Panc1 (cell line): ENCODE results near the gene OLFM1.

DNA sequence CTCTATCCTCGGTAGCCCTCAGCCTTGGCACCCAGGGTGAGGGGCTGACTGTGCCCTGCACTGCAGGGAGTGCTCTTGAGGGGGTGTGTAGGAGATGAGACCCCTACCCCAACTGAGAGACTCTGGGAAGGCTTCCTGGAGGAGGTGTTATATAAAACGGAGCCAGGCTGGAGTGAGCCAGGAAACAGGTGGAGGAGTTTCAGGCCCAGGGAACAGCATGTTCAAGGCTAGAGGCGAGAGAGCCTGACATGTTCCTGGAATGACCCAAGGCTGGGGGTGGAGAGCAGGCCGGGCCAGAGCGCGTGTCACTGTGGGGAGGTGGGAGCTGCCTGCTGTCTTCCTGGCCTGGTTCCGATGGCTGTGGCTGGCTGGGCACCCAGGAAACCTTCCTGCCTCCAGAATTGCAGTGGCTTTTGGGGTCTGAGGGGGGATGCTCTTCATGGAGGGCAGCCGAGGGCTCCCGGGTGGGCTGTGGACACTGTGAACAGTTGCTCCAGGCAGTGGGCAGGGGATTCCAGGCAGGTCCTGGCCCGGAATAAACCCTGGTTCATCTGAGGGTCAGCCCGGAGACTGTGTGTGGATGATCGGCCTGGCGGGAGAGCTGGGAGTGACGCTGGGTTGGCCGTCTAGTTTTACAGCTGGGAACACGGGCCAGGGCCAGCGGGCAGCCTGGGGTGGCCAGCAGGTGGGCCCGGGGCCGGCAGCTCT lies 48.9 kb downstream of the RXRA start:
- RRBS, 2 experiments = 3 to 13% methylated on average over 2 to 5 of the region's 19 CpGs

GRCh38 chr9:134405403-134405888 lies 79.2 kb downstream of the RXRA start:
- RRBS, 2 experiments = 51 to 65% methylated on average over 2 of the region's 13 CpGs

GRCh38 chr9:134412821-134413328 lies 86.6 kb downstream of the RXRA start:
- RRBS, 2 experiments = no CpG with 5 or more reads among the region's 10 CpGs

- RRBS, 2 experiments = 94% methylated on average over 2 of the region's 27 CpGs
Measured at GRCh38 chr9:134437606-134438251, 111.5 kb downstream of the RXRA start.

- RRBS, 2 experiments = no CpG with 5 or more reads among the region's 18 CpGs
Measured at GRCh38 chr9:134537938-134538451, 103.6 kb upstream of the COL5A1 start.

- RRBS, 2 experiments = 43 to 45% methylated on average over 3 of the region's 20 CpGs
Measured at GRCh38 chr9:134546319-134546955, 95.2 kb upstream of the COL5A1 start.

DNA sequence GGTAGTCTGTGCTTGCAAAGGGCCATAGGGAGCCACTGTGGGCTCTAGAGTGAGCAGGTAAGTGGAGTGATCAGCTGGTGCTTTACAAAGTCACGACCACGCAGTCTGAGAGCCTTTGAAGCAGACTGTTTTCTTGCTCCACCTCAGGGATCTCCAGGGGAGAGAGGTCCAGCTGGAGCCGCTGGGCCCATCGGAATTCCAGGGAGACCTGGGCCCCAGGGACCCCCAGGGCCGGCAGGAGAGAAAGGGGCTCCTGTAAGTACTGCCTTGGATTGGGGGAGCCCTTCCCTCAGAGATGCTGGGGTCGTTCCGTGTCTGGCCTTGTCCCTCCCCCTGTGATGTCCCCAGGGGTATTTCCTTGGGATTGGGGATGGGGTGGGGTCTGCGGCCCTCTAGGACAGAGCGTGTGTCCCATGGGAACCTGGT lies 74.6 kb upstream of the FCN2 start:
- RRBS, 2 experiments = no CpG with 5 or more reads among the region's 9 CpGs

- RRBS, 2 experiments = no CpG with 5 or more reads among the region's 14 CpGs
Measured at GRCh38 chr9:134825554-134826008, 55.0 kb upstream of the FCN2 start.

- RRBS, 2 experiments = 5 to 8% methylated on average over 28 of the region's 71 CpGs
Measured at GRCh38 chr9:135087372-135087877, at the start of gene OLFM1. Gene OLFM1 (plus strand): TSS chr9:135087668.

- RRBS, 2 experiments = 63 to 88% methylated on average over 2 of the region's 25 CpGs
Measured at GRCh38 chr9:135147210-135147886, 59.9 kb downstream of the OLFM1 start.

DNA sequence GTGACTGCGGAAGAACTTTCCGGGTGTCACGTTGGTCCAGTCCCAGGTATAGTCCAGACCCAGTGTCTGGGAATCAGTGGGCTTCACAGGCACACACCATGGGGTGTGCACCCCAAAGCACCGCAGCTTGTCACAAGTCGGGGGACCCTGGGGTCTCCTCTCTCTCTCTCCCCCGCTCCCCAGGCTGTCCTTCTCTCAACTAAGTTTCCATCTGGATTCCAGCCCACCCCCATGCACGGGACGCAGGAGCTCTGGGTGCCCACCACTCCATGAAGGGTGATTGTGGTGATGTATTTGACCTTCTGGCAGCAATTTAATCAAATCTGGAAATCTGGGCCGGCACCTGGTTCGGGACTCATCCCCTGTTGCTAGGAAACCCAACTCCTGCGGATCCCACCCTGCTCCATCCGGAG lies 106.0 kb upstream of the PPP1R26 start:
- RRBS, 2 experiments = 4 to 11% methylated on average over 4 of the region's 12 CpGs

DNA sequence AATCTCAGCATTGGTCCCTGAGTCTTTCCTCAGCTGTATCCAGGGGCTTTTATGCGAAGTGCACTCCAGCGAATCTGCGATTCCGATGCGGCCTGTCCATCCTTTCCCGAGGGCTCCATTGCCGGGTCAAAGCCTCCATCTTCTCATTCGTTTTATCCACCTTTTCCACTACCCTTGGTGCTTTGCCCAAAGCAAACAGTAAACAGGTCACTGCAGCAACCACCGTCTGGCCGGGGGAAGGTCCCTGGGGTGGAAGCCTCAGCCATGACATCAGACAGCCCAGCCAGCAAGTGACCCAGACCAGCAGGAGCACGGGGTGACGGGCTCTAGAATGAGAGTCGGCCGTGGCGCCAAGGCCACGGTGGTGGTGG lies 14.5 kb upstream of the PPP1R26 start:
- RRBS, 2 experiments = 58 to 72% methylated on average over 2 to 4 of the region's 16 CpGs

- RRBS, 2 experiments = no CpG with 5 or more reads among the region's 19 CpGs
Measured at GRCh38 chr9:135822689-135823215, 84.6 kb downstream of the CAMSAP1 start.

- RRBS, 2 experiments = no CpG with 5 or more reads among the region's 36 CpGs
Measured at GRCh38 chr9:135887040-135888186, 19.9 kb downstream of the CAMSAP1 start.

- RRBS, 2 experiments = no CpG with 5 or more reads among the region's 17 CpGs
Measured at GRCh38 chr9:135919538-135920395, 12.4 kb upstream of the CAMSAP1 start.

- RRBS, 2 experiments = no CpG with 5 or more reads among the region's 24 CpGs
Measured at GRCh38 chr9:135939416-135940139, 21.6 kb downstream of the UBAC1 start.

DNA sequence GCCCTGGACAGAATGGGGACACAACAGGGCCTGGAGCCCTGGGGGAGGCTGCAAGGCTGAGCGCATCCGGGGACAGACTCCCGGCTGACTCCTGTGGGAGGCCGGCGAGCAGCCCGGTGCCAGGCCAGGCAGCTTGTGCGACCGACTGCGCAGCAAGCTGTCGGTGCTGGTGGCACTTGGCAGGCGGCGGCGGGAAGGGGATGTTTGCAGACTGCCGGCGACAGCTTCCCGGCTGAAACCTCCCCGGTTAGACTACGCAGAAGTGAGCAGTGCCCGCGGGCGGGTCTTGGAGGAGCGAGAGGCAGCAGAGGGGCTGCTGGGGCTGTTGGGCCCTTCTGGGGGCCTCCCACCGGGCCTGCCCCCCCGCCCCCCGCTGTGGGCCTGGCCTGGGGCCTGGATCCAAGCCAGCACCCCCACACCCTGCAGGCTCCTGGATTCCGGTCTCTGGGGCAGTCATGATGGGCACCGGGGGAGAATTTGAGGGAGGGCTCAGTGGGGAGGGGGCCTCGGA lies 28.8 kb upstream of the UBAC1 start:
- RRBS, 2 experiments = 17 to 22% methylated on average over 16 of the region's 28 CpGs

DNA sequence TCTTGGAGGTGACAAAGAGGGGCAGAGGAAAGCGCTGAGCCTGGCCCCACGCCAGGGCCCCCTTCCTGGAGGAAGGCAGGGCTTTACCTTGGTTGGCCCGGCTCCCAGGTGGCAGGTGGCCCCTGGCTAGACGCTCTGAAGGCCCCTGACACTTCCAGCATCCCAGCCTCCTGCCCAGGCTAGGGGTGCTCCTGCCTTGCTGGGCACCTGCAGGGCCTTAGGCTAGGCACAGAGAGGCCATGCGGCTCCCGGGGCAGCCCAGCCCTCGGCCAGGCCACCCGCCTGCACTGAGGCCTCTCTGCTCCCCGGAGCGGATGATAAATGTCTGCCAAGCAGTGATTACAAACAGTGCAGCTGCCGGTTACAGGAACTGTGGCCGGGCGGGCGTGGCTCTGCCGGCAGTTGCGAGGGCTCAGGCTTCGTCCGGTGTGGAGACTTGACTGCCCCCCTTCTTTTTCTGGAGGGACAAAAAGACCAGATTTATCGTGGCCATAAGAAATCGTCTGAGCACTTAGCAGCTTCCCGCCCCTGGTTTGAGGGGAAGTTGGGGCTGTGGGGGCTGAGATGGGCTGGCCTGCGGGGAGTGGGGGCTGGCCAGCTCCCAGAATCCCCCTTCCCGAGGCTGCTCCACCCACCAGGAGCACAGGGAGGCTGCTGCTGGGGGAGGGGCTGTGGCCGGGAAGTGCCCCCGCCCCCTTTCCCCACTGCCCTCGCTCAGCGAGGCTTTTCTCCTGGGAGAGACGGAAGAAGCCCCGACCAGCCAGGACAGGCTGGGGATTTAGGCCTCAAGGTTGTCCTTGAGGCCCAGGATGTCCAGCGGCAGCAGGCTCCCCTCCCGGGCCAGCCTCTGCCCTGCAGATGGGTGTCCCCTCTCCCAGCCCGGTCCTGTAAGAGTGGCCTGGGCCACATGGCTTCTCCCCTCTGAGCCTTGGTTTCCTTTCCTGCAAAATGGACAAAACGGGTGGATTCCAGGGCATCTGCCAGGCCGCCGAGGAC lies 31.6 kb upstream of the UBAC1 start:
- RRBS, 2 experiments = 15 to 38% methylated on average over 9 to 11 of the region's 35 CpGs

- RRBS, 2 experiments = 52 to 68% methylated on average over 6 of the region's 20 CpGs
Measured at GRCh38 chr9:136002951-136003608, 41.9 kb upstream of the UBAC1 start.

DNA sequence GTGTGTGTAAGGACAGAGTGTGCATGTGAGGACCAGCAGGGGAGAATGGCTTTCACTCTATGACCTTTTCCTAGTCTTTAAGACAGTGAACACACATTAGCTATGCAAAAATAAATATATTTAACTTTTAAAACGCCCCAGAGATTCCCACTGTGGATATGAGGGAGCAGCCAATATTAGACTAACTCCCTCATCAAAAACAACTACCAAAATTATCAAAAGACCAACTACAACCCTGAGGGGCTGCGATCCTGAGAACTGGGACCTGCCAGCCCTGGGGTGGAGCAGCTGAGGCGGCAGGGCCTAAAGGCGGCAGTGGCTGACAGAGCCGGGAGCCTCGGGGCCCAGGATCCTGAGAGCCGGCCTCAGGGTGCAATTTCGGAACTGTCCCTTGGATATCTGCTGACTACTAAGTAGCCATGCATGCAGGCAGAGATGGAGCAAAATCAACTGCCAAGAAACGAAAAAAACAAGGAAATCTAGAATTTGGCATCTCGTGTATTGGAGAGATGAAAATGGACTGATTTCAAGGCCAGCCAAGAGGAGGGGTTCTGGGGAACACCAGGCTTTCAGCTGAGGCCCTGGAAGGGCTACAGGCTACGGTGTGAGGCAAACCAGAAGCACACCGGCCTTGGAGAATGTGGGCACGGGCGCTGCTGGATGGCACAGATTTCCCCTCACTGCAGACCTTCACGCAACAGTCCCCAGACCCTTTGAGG lies 63.6 kb upstream of the UBAC1 start:
- RRBS, 2 experiments = no CpG with 5 or more reads among the region's 15 CpGs